Ishikawa (cell line): ENCODE results near the genes ATP6V1F, TNPO3 and STRIP2.

DNA sequence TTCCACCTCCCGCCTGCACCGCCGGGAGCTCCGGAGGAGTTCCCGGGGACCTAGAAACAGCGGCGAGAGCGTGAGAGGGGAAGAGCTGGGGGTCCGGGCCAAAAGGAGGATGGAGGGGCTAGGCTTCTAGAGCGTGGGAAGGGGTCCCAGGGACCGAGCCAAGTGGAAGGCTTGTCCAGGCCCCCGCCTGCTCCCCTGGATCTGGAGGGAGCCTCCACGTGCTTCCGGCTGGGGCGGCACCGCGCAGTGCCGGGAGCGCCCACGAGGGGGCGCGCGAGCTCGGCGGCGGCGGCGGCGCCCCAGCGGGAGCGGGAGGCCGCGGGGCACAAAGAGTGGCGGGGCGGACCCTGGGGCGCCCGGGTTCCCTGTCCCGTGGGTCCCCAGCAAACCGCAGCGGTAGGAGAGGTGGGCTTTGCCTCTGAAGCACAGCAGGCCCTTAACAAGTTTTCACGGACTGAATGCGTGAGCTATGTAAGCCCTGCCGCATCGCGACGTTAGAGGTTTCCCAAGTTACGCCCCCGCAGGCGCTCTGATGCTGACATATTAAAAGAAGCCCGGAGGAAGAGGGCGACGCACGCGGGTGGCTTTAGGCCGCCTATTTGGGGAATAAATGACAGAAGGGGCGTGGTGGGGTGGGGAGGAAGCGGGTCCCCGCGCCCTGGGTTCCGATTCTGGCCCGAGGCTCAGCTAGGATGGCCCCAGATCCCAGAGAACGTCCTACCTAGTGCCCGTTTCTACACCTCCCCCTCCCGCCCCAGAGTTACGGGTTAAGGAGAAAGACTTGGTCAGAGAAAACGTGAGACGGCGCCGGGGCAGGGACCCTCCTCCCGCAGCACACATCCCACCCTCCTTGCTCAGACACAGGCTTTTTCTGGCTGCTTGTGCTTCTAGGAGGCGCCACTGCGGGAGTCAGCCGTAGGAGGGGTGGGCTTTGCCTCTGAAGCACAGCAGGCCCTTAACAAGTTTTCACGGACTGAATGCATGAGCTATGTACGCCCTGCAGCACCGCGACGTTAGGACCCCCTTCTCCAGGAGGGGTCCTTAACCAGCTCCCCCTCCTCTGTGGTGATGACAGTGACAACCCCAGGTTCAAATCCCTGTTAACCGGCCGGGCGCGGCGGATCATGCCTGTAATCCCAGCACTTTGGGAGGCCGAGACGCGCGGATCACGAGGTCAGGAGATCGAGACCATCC lies 104.7 kb upstream of the LRRC4 start:
- RRBS = 2% methylated on average over 19 of the region's 89 CpGs

GRCh38 chr7:128338483-128339064 lies 5.1 kb downstream of the RBM28 start:
- RRBS = no CpG with 5 or more reads among the region's 3 CpGs

DNA sequence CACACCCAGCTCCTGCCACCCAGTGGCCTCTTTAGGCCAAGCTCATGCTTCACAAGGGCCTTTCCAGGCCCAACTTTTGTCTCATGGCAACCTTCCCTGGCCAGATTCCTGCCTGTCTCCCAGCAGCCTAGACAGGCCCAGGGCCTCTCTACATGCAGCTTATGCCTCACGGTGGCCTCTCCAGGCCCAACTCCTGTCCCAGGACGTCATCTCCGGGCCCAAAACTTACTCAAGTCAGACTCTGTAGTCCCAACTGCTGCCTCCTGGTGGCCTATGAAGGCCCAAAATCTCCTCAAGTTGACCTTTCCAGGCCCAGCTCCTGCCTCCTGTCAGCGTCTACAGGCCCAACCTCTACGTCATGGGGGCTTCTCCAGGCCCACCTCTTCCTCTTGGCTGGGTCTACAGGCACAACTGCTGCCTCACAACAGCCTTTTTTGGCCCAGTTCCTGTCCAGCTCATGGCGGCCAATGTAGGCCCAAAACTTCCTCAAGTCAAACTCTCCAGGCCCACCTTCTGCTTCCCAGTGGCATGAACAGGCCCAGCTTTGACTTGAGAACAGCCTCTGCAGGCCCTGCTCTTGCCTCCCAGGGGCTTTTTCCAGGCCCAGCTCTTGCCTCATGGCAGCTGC lies 20.4 kb upstream of the GARIN1A start:
- RRBS = no CpG with 5 or more reads among the region's 6 CpGs

- RRBS = no CpG with 5 or more reads among the region's 32 CpGs
Observed at GRCh38 chr7:128652414-128653134, 19.5 kb upstream of the GARIN1A start.

DNA sequence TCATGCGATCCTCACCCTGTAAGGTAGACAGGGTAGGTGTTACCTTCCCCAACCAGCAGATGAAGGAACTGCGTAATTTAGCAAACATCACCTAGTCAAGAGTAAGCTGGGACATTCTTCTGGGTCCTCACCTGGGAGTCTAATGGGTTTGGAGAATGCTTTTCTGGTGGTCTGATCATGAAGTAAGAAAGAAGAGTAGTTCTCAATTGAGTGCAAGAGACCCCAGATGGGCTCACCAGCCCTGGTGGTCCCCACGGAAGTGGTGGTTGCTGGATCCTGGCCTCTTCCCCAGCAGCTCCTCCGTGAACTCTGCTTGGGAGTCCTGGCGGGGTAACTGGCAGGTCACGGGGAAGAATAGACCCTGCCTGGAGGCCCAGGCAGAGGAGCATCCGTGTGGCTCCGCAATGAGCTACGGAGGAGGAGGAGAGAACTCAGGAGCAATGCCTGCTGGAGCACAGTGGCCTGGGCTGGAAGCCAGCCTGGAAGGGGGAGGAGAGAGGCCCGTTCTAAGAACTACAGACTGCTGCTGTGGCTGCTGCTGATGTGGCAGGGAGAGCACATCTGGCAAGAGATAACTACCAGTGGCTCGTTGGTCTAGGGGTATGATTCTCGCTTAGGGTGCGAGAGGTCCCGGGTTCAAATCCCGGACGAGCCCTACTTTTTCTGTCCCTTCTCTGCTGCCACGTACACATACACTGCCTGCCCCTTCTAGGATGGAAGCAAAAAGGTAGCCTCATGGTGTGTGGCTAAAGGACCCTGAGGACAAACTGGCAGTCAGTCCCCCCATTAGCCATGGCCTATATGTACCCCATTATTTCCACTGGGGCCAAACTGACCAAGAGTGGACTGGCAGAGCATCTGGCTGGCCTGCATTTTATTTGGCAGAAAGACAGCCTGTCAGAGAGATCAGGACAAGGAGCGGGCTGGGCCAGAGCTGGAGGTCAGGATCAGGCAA lies 7.5 kb upstream of the OPN1SW start:
- RRBS = no CpG with 5 or more reads among the region's 18 CpGs

GRCh38 chr7:128835794-128836342 lies 5.7 kb downstream of the FLNC start:
- RRBS = no CpG with 5 or more reads among the region's 7 CpGs

GRCh38 chr7:128851053-128851998 lies 11.3 kb upstream of the ATP6V1F start:
- RRBS = no CpG with 5 or more reads among the region's 22 CpGs

DNA sequence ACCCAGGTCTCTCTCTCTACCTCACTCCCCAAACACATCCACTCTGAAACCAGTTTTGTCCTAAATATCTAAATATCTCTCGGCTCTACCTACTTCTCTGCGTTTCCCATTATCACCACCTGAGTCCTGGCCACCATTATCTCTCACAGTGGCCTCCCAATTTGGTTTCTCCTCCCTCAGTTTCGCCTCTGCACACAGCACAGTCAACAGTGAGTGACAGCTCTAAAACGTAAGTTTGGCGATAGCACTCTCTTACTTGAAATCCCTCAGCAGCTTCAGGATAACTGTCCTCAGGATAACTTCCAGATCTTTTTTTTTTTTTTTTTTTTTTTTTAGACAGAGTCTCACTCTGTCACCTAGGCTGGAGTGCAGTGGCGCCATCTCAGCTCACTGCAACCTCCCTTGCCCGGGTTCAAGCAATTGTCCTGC lies 1.6 kb upstream of the ATP6V1F start:
- RRBS = no CpG with 5 or more reads among the region's 7 CpGs

DNA sequence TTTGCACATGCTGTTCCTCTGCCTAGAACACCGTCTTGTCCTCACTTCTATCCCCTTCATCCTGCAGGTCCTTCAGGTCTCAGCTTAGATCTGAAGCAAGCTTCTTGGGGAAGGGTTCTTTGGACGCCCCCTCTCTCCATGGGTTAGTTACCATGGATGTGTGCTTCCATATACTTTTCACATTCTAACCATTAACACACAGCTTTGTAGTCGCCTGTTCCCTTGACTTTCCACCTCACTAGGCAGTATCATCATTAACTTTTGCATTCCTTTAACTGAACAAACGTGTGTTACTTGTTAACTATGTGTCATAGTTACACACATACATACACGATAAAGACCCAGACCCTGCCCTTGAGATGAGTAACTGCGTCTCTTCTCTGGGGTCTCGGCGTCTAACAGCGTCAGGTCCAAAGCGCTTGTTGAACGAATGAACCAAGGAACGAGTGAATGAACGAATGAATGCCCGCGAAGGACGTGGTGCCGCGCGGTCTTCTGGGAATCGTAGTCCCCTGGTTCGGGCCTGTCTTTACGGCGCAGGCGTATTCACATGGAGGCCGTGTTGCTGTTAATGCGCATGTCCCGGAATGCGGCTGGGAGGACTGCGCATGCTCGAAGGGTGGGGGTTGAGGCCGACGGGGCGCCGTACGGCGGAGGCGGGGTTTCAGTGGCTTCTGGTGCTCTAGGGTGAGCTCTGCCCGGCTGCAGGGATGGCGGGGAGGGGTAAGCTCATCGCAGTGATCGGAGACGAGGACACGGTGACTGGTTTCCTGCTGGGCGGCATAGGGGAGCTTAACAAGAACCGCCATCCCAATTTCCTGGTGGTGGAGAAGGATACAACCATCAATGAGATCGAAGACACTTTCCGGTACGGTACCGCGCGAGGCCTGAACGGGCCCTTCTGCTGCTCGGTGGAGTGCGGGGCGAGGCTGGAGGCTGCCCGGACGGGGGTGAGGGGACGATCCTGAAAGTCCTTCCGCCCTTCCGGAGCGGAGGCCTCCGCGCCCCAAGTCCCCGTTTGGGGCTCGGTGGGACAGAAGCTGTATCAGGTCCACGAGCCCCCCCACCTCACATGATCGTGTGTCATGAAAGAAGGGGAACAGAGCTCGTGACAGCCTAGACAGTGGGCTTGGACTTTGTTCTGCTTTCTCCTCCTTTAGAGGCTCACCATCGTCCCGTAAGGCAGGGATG lies at the start of gene ATP6V1F:
ATP6V1F (plus strand) TSS at position 662 of the 1,191 bp plus-strand sequence.
- RRBS = 2% methylated on average over 15 of the region's 70 CpGs

GRCh38 chr7:128868185-128868802 lies 2.2 kb downstream of the ATP6V1FNB start:
- RRBS = no CpG with 5 or more reads among the region's 11 CpGs

- RRBS = 0% methylated on average over 8 of the region's 31 CpGs
Observed at GRCh38 chr7:128891072-128891582, 19.4 kb downstream of the KCP start.

- RRBS = 1% methylated on average over 15 of the region's 67 CpGs
Observed at GRCh38 chr7:129054361-129055438, at the start of gene TNPO3. TSS of gene TNPO3 (minus strand) at chr7:129055111.

DNA sequence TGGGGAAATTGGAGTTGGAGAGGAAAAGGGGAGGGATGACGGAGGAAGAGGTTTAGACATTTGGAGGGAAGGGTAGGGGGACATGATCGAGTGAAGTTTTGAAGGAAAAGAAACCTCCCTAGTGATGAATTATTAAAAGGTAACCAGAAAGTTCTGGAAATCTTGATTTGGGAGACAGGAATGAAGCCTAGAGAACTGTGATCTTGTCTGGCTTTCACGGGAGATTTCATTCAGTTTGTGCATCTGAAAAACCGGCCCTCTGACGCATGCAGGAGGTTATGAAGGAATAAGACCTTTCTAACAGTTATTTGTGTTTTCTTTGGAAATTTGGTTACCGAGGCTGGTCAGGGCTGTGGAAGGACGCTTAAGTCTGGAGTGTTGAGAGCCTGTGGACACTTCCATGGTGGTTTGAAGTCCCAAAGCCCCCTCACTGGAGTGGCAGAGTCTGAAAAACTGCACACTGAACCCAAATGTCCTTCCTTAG lies 1.5 kb downstream of the SMO start:
- RRBS = no CpG with 5 or more reads among the region's 7 CpGs

DNA sequence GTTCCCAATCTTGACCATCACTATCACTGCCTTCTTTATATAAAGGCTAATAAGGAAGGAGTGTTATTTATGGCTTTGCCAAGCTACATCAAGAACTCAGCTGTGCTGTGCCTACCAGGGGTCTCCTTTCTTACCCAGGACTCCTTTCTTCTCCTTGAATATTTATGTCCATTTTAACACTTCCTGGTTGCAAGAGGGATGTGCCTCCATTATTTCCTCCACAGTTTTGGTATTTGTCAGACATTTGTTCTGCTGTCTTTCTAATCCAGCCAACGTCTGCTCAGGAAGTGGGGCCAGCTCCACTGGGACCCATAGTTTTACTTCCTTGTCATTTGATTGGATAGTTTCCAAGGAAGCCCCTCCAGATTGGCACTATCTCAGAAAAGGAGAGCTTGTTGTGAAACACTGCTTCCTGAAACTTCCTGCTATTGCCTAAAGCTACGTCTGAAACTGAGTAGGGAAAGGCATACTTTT lies 6.7 kb upstream of the STRIP2 start:
- RRBS = no CpG with 5 or more reads among the region's 2 CpGs

DNA sequence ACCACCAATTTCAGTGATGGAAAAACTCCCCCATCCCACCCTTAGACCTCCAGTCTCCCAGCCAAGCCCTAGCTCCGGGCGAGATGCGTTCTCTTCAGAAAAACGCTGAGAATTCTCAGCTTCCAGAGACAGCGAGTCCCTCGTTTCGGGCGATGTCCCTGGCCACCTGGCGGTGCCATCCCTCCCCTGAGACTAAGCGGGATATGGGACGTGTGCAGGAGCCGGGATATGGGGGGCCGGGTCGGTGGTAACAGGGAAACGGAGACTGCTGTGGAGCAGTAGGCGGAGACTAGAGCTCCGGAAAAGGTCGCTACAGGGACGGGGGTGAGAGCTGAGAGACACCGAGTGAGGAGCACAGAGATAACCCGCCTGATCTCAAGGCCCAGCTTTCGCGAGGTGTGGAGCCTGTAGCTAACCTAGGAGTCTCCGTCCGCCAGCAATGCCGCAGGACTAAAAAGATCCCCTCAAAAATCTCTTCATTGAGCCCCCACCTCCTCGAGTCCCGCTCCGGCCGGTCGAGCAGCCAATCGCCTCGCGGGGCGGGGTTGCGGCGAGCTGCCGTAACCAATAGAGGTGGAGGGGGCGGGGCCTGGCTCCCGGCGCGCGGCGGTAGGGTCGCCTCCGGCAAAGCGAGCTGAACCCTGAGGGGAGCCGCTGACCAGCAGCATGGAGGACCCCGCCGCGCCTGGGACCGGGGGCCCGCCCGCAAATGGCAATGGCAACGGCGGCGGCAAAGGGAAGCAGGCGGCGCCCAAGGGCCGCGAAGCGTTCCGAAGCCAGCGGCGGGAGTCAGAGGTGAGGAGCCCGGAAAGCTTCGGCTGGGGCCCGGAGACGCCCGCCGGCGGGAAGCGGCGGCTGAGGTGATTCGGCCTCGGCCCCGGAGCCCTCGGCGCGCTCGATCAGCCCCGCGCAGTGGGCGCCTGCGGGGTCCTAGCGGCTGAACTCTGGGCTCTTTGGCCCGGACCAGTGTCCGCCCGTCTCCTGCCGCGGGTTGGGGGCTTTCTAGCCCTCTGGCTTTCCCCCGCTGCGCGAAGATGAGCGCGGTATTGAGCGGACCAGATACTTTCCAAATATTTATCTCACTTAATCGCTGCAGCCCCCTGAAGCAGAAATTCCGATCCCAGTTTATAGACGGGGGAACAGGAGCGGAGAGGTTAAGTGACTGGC lies at the start of gene STRIP2:
STRIP2 (plus strand) TSS at position 626 of the 1,167 bp plus-strand sequence.
- RRBS = 2% methylated on average over 43 of the region's 101 CpGs

GRCh38 chr7:129440269-129440644 lies 6.0 kb downstream of the STRIP2 start:
- RRBS = no CpG with 5 or more reads among the region's 2 CpGs

GRCh38 chr7:129600701-129601492 lies 10.6 kb upstream of the NRF1 start:
- RRBS = no CpG with 5 or more reads among the region's 11 CpGs

GRCh38 chr7:129847690-129848710 lies 104.8 kb downstream of the UBE2H start:
- RRBS = no CpG with 5 or more reads among the region's 8 CpGs

DNA sequence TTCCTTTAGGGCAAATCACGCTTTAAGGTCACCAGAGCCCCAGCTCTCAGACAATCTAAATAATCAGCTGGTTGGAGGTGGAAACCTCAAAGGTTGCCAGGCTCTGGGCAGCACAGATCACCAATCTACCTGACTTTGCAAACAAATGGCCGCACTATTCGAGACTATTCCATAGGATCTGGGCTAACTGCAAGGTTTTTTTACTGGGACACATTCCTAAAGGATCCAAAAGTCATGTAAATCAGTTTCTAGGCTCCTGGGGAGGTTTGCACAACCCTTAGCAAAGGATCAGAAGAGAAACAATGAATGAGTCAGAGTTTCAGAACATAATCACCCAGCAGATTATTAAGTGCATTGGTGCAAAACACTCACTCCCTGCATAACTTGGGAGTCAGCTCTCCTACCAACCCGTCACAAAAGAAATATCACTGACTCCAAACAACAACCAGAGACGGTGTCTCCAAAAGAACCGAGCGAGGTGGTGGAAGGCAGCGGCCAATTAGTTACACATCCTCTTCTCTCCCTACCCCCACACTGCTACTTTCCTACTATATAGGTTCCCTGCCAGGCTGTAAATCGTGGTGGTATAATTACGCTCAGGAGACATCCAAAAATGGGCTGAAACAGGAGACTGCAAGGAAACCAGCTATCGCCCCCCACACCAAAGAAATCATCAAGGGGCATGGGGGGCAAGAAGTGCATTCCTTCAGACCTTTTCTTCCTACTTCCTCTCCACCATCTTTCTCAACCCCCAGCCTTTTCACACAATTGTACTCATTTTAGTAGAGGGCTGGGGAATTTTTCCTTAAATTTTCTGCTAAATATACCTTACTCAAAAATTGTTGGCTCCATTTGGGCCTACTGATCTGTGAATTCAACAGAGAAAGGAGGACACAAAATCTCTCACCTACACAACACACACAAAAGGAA lies 3.3 kb downstream of the UBE2H start:
- RRBS = no CpG with 5 or more reads among the region's 11 CpGs

GRCh38 chr7:129950965-129951879 lies 1.5 kb downstream of the UBE2H start:
- RRBS = 2% methylated on average over 1 of the region's 6 CpGs